A172 (cell line): ENCODE data around the gene TAF5L.

GRCh38 chr1:228353208-228353565 is 53.4 kb downstream of the TRIM11 start:
- RAMPAGE, long total RNA: no peak

GRCh38 chr1:228379204-228379586 is 27.4 kb downstream of the TRIM11 start:
- RAMPAGE, long total RNA: no peak

DNA sequence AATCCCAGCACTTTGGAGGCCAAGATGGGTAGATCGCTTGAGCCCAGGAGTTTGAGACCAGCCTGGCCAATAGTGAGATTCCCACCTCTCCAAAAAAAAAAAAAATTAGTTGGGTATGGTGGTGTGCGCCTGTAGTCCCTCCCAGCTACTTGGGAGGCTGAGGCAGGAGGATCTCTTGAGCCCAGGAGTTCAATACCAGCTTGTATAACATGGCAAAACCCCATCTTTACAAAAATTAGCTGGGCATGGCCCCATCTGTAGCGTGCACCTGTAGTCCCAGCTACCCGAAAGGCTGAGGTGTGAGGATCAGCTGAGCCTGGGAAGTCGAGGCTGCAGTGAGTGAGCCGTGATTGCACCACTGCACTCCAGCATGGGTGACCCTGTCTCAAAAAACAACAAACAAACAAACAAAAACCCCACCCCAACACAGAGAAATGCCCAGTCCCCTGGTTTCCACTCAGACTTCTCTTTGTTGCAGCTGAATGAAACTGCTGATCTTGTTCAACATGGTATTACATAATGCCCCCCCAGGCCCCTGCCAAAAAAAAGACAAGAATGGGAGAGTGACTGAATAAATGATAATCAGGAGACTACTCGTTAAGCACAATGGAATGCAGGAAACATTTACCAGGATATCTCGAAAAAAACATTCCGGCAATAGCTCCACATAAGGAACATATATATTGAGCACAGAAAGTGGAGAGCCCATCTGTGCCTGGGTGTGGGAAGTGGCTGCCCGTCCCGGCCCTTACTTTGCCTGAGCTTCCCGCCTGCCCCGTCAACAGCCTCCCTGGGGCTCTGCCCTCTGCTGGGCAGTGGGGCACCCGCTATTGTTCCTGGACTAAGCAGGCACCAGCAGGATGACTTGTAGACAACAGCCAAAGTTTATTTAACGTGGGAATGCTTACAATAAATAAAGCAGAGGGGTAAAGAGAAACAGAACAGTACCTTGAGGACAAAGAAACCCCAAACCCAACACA is 13.5 kb downstream of the TRIM11 start:
- RAMPAGE, long total RNA: no peak

DNA sequence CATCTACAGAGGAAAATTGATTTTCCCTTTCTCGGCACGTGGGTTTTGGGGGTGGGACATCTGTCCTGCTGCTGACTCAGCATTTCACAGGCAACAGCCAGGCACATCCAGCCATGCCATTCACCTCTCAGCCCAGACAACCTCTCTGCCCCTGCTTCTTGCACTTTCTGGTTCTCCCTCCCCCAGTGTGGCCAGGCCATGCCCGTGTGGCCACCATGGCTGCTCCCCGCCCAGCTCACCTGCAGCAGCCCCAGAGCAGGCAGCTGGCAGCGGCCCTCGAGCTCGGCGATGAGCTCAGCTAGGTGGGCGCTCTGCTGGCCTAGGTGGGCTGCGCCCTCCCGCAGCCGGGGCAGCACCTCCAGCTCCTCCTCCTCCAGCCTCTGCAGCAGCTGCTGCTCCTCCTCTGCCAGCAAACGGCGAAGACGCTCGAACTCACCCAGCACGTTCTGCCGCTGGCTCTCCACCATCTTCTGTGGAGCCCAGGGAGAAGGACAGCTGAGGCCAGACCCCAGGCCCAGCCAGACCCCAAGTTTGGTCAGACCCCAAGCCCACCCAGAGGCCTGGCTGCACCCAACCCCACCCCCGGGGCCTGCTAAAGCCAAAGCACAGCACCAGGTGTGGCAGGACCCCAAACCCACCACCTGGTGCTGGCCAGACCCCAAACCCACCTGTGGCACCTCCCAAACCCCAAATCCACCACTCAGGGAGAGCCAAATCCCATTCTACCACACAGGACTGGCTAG is 5.7 kb downstream of the TRIM11 start:
- RAMPAGE, long total RNA: no peak

DNA sequence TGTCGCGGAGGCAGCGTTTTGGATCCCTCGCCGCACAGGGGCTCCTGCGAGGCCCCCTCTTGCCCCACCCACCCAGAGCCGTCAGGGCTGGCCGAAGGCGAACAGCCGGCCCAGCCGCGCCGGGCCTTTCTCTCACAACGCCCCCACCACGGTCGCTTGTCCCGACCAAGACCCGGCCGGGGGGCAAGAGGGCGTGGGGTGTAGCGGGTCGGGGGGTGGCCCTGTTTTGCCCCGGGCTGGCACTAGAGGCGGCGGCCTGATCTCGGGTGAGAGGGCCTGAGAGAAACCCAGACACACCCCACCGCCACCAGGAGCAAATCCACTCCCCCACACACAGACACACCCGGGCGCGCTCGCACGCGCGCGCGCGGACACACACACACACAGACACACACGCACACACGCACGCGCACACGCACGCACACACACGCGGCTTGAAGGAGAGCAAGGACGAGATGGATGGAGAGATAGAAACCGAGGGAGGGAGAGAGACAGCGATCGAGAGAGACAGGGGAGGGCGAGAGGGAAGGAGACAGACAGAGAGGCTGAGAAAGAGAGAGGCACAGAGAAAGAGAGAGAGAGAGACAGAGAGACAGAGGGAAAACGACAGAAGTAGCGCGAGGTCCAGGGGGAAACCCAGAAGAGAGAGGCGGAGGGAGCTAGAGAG is 99.9 kb upstream of the RHOU start:
- RAMPAGE, long total RNA: no peak

DNA sequence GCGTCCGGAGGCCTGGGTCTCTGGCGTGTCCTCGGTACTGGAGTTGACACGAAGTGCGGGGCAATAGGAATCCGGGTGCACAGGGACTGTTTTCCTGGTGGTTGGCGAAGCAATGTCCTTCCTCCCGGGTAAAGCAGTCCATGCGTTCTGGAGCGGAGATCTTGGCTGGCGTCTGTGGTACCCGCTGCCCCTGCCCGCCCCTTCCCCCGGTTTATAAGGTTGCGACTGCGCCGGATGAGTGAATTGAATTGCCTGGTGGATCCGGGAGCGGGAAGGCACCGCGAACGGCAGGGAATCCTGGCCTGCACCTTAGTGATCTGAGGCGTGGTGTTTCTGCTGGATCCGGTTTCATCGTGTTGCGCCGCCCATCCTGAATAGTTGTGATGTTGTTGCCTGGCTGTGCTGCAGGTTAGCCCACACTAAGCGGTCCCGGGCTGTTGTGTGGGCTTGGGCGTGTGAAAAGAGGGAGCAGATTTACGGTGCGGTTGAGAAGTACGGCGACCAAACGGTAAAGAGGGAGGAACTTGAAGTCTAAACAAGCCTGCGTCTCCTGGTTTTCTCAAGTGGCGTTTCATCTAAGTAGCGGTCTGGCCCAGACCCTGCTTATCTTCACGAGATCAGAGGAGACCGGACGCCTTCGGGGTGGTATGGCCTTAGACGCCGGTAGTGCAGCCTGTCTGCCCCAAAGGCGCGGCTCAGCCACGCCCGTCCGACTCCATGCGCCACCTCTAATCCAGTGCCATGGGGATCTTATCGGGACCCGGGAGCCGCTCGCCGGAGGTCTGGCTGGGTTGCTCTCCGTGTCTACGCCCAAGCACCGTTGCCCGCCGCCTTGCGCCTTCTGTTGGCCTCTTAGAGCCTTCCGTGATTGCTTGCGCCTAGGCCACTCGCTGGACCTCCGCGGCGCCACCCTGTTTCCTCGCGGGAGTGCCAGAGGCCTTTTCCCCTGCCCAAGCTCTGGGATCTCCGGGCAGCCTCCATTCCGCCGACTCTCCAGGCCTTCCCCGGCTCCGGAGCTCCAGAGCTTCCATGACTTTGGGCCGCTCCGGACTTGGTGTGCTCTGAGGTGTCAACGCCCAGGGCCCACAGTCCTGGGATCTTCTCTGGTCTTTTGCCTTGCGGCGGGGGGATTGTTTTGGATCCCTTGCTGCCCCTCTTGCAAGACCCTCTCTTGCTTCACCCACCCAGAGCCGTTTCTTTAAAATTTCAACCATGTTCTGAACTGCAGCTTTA is 87.5 kb upstream of the RHOU start:
- RAMPAGE, long total RNA: no peak

GRCh38 chr1:228669153-228669508 is 66.1 kb upstream of the RHOU start:
- RAMPAGE, long total RNA: no peak

DNA sequence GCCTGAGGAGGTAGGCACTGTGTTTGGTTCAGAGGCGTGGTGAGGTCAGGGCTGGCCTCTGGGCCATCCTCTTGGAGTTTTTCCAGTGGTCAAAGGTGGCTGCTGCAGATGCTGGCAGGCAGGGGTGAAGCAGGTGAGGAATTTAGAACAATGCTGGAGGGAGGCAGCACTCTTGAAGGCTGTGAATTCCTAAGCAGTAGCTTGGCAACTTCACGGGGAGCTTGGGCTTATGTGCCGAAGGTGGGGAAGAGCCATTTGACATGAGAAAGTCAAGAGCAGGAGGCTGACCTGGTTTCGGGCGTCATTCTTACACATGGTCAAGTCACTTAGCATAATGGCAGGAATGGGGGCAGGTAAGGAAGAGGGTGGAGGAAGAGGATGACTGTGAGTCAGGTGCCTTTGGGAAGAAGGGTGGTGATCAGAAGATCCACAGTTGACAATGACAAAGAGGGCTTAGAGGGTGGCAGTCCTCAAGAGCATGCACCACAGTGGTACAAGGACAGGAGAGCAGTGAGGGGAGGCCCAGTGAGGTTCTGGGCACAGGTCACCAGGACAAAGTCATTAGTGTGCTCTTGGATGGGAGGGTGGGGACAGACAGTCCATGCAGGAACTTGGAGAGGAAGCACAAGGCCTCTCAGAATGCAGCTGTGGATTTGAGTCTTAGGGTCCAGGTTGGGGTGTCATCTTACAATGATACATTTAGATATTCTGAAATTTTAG is 74.9 kb downstream of the RHOU start:
- RAMPAGE, long total RNA: no peak

DNA sequence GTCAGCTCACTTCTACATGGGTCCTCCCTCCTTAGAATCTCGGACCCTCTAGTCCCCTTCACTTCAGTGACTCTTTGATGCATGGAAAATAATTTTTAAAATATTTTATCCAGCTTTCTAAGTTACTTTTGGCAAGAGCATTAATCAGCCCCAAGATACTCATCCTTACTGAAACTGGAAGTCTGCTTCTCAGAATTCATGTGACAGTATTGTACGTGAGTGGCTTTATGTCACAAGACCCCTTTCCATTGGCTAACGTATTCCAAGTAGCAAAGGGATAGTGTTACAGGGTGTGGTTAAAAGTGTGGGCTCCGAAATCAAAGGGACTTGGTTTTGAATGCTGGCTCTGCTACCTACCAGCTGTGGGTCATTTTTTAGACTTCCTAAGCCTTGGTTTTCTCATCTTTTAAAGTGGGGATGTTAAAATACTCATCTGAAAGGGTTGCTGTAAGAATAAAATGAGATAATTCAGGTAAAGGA is 91.7 kb downstream of the RHOU start:
- RAMPAGE, long total RNA: no peak

- RAMPAGE, long total RNA: no peak
Measured at GRCh38 chr1:229165335-229165838, 105.5 kb upstream of the RAB4A start.

DNA sequence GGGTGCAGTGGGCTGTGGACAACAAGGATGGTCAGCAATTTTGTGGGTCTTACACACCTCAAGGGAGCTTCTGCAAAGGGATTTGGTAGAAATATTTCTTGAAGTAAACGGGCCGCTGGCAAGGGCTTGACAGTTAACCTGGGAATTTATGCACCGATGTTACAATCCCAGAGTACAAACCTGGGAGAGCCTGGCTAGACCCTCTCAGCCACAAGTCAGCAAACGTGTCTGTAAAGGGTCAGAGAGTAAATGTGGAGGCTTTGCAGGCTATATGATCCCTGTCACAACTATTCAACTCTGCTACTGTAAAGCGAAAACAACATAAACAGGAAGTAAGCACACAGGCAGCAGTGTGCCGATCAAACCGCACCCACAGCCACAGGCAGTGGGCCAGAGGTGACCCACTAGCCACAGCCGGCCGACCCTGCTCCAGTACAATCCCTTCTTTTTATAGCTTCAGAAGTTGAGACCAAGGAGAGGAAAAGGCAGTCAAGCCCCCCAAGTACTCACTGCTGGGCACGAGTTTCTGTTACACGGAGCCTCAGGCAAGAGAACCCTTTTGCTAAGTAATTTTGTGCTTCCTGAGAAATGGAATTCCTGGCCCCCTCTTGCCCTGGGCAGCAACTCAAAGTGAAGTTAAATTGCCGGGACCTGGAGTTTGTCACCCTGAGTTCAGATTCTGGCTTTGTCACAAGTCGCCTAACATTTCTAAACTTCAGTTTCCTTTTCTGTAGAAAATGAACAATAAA is 71.0 kb upstream of the RAB4A start:
- RAMPAGE, long total RNA: no peak

- RAMPAGE, long total RNA: no peak
Measured at GRCh38 chr1:229230242-229231027, 40.5 kb upstream of the RAB4A start.

DNA sequence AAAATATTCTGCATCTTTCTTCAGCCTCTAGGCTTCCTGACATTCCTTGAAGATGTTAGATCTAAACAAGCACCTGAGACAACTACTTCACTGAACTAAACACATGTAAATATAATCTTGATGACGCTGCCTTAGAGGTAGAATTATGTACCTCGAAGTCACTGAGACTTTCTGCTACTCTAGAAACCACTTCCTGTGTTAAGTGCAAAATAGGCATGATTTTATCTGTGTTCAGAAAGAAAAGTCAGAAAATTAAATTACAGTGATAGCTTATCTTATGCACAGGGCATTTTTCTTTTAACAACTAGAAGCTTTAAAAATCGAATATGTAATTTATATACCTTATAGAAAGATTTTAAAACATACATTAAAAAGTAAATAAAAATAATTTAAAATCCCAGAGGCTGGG is 17.3 kb upstream of the RAB4A start:
- RAMPAGE, long total RNA: no peak

- RAMPAGE, long total RNA: no peak
Measured at GRCh38 chr1:229341782-229342831, 740 bp downstream of the CCSAP start.

DNA sequence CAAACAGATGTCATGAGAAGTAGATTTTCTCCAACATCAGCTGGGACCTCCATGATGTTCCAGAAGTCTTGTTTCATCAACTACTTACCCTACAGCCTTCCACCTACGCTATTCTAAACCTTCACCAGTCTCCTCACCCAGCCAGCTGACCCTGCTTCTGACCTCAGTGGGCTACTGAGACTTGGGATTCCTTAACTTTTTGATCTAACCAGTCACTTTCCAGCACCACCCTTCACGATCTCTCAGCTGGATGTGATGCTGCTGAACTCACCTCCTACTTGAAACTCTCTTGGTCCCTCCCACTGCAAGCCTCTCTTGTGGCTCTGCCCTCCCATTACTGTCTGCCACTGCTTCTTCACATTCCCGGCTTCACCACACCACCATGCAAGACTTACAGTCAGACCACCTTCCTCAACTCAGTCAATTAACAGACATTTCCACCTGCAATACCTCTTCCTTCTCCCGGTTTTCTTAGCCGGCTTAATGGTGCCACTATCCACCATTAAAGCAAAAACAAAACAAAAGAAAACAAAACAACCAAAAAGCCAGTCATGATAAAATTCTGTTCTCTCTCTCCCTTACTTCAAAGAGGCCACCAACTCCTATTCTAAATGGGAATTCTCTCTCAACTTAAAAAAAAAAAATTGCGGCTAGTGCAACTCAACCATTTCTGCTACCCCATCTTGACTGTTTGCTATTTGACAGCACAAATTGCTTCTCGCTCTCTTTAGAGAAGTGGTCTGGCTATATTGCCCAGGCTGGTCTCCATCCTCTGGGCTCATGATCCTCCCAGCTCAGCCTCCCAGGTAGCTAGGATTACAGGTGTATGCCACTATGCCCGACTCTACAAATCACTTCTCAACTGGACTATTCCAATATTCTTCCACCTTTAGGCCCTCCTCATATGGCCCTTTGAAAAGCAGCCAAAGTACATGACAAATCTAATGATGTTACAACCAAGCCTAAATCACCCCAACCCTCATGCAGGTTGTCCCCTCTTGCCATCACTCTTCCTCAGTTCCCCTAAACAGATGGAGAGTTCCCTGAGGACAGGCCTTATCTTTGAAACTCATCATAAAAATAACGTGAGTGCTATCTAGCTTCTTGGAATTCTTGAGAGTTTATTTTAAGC is 6.0 kb downstream of the TAF5L start:
- RAMPAGE, long total RNA: no peak

GRCh38 chr1:229625482-229626446 is at the start of gene TAF5L:
TSS of gene TAF5L (minus strand) at chr1:229626122.
- RAMPAGE, long total RNA: start-site peak on the minus strand at chr1:229625653-229625688, 34 and 21 reads in 2 replicates; start-site peak on the minus strand at chr1:229625914-229626020, 16 and 24 reads in 2 replicates

DNA sequence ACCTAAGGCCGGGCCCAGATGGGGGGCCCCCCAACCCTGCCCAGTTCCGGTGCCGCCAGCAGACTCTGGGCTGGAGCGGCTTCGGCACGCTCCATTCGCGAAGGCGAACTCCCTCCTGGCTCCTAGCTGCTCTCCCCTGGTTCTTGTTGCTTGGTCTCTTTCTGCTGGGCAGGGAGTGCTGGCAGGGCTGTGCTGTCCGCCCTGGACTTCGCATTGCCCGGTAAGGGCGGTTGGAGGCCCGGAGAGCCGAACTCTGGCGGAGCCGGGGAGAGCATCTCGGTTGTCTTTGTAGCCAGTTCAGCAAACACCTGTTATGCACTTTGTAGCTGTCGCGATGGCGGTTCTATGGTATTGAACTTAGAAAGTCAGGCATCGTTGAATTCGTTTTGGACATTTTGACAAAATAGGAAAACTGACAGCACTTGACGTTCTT is 416 bp downstream of the URB2 start:
- RAMPAGE, long total RNA: no peak

DNA sequence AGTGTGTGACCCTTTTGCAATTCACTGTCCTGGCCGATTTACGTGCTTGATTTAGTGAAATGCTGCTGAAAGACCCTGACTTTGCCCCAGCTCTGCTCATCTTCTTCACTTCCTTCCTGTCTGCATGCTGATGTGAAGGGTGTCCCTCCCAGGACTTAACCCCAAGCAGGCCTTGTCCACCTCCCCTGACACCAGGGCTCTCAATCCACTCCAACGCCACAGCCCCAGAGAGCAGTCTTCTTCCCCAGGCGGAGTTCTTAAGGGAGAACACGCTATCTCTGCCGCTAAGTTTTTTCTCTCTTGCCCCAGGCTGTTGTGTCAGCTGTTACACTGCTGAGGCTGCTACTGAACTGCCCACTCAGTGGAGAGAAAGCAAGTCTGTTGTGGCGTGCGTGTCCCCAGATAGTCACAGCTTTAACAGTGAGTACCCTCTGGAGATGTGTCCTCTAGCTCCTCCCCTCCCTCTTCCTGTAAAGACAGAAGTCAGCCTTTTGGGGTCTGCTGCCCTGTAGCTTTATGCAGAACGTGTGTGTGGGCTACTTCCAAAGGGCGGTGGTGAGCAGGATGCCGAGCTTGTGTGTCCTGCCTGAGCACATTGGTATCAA is 19.6 kb downstream of the URB2 start:
- RAMPAGE, long total RNA: no peak

DNA sequence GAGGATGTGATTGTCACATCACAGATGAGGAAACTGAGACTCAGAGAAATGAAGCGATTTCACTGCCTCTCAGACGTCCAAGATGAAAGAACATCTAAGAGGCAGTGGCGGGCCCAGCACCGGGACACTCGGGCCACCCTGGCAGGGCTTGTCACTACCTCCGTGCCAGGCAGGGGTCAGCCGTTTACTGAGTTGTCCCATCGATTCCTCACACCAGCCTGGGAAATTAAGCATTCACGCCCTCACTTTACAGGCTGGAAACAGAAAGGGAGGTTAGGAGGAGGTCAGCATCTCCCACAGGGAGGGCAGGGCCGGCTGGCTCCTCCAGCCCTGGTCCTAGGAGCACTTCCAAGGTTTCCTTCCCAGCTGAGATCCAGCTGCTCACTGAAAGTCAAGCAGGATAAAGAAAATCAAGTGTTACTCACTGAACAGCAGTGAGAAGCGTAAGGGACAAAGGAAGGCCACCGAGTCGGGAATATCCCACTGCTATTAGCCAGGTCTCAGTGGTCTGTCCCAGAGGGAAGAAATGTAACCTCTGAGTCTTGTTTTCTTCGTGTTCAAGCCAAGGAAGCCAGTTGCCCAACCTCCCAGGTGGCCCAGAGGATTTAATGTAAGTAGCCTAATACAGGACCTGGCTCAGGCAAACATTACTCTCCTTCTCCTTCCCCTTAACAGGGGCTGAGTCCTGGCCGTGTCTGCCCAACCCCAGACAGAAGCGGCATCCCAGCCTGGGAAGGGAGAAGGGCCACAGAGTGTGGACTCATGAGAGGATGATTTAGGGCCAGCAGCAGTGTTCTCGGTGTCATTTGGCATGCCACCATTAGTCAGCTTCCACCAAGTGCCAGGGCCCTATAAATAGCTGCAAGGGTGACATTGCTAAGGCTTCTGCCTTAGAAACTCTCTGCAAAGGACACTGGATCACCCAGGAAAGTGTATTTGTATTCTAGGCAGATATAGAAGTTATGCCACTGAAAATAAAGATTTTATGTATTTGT is 203.2 kb upstream of the GALNT2 start:
- RAMPAGE, long total RNA: no peak

DNA sequence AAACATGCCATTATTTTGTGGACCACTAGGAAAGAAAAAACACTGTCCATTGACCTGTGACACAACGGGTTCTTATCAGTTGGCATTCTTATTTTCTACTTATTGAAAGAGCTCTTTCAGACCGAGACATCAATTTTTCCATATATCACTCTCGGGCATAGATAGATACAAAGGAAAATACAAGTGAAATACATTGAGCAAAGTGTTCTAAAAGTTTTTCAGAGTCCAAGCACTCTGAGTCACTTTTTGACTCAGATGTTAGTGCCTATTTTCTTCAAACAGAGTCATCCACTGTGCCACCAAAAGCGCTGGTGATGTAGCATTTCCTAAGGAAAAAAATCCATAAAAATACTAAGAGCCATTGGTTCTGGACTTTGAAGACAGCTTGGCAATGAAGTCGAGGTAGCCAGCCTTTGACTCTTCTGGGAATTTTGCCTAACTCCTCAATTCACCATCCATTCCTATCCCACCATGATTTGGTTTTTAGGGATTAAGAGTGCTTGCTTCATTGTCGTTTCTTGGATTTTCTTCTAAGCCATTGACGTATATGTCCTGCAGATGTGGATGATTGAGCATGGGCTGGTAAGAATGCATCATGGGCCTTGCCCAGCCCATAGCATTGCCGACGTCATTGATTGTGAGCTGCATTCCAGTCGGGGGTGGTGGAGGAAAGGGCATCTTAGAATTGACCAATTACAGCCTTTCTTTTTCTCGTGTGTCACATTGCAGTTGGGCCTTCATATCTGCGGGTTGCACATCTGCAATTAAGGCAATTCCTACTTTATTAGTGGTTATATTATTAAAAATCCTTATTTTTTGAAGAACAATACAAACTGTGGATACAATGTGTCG is 10.6 kb downstream of the GALNT2 start:
- RAMPAGE, long total RNA: no peak